ENCODE results near the genes GALR2, SPHK1, SRSF2 and MFSD11.

DNA sequence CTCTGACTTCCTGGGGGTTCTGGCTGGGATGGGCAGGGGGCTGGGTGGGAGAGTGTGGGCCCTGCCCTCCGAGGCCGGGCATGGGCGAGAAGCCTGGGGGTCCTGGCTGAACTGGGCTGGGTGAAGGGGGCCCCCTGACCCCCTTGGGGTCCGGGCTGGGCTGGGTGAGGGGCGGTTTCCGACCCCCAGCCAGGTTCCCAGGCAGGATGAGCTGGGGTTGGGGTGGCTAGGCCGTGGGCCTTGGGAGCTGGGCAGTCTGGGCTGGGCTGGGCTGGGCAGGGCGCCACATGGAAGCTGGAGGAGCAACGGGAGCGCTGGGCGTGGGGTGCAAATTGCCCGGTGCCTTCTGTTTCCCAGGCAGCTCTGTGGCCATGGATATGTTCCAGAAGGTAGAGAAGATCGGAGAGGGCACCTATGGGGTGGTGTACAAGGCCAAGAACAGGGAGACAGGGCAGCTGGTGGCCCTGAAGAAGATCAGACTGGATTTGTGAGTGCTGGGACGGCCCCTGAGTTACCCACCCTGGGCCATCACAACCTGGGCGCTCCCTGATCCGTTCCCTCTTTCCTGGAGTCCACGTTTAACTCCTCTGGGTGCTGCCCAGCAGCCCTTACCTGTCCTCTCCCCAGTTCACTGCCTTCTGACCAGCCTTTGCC is 527 bp downstream of the CDK3 start:
- PRO-cap, result no peak

DNA sequence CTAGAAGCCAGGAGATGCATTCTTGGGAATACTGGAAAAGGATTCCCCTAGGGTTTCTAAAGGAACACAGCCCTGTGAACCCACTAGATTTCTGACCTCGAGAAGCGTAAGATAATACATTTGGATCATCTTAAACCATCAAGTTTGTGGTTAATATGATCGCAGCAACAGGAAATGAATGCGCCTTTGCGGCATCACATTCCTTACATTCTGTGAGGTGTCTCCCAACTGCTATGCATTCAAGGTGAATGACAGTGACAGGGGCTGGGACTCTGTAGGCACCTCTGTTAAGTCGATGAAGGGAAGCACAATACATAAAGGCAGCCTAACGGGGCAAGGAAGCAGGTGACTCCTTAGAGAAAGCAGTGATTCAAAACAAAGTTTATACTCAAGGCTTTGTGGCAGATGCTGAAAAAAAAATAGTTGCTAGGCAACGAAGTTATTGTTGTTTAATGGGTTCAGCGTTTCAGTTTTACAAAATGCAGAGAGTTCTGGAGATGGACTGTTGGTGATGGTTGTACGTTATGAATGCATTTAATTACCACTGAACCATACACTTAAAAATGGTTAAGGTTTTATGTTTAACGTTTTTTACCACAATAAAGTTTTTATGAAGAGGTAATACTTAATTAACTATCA is 21.6 kb upstream of the EVPL start:
- PRO-cap, result unidirectional peak, plus-strand start at position 442 of the sequence; unidirectional peak, plus-strand start at position 477 of the sequence

DNA sequence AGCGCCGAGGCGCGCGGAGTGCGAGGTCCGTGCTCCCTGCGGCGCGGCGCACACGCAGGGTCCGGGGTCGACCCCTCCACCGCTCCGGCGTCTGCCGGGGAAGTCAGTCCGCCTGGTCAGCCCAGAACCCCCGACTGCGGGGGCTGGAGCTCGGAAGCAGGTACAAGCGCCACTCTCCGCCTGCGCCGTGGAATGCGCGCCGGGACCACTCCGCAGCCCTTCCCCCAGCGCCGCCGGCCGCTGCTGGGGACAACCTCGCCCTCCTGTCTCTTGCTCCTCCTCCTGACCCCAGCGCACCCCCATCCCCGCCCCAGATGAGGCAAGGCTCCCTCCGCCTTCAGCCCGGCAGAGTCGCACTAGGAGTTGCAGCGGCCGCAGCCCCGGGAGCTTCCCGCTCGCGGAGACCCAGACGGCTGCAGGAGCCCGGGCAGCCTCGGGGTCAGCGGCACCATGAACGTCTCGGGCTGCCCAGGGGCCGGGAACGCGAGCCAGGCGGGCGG is at the start of gene GALR2:
TSS of gene GALR2 (plus strand) at position 348 of the 500 bp plus-strand sequence.
- PRO-cap, result unidirectional peak, plus-strand start at position 348 of the sequence

GRCh38 chr17:76079960-76081146 is 1.4 kb downstream of the ZACN start:
- PRO-cap, result bidirectional peak, plus-strand start at chr17:76080368, minus-strand start at chr17:76080156

GRCh38 chr17:76142399-76143314 is 1.6 kb upstream of the FOXJ1 start:
- PRO-cap, result bidirectional peak, plus-strand start at chr17:76142989, minus-strand start at chr17:76142877

DNA sequence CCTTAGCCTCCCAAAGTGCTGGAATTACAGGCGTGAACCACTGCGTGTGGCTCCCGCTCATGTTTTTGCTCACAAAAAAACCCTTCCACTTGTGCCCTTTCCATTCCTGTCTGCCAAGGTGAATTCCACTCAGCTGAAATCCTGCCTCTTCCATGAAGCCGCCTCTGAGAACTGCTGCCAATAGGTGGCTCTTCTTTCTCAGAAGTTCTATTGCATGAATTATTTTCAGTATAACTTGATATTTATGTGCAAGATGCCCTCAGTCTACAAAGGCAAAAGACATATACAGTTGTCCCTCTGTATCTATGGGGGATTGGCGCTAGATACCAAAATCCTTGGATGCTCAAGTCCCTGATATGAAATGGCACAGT is 8.1 kb upstream of the RNF157 start:
- PRO-cap, result no peak

DNA sequence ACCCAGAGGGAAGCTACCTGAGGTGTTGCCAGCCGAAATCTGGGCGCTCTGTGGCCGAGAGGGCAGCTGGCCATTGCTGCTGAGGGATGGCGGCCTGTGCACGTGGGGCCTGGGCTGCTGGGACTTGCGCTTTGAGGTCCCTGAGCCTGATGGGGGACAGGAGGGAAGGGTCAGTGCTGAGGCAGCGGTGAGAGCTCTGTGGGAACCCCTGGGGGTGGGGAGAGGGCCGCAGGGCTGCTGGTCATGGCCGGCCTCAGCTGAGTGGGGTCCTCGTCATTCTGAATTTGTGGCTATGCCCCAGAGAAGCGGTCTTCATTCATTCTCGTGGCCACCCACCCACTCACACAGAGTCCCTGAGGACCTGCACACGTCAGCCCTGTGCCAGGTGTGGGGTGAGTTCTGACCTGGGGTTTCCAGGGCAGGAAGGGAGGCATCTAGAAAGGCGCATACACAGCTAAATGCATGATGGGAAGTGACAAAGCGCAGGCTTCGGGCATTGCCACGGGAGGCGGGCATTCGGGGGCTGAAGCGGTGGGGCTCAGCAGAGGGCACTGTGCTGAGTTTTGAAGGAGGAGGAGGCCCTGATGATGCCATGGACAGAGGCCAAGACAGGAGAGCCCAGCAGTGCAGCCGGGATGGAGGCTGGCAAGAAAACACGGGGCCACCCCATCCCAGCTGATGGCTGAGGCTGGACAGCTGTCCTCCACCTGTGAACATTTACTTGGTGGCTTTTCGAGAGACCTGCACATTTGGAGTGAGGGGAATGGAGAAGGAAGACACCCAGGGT is 10.8 kb downstream of the UBALD2 start:
- PRO-cap, result no peak

DNA sequence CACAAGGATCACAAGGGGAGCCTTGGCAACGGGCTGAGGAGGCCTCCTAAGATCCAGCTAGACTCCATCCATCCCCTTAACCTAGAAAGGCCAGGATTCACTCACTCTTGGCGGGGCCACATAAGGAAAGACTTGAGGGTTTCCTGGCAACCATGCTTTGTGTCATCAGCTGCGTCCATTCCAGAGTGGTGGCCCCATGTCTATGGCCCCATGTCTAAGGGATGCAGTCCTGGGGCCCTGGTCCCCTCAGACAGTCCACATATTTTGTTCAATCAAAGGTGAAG is 232 bp upstream of the QRICH2 start:
- PRO-cap, result no peak

GRCh38 chr17:76384173-76384947 is at the start of gene SPHK1:
SPHK1 (plus strand) TSS chr17:76384609.
- PRO-cap, result bidirectional peak, plus-strand start at chr17:76384646, minus-strand start at chr17:76384501

GRCh38 chr17:76540393-76541459 is 882 bp downstream of the PRCD start:
- PRO-cap, result unidirectional peak, minus-strand start at chr17:76540934

- PRO-cap, result no peak
Measured at GRCh38 chr17:76544396-76545057, 4.7 kb downstream of the PRCD start.

DNA sequence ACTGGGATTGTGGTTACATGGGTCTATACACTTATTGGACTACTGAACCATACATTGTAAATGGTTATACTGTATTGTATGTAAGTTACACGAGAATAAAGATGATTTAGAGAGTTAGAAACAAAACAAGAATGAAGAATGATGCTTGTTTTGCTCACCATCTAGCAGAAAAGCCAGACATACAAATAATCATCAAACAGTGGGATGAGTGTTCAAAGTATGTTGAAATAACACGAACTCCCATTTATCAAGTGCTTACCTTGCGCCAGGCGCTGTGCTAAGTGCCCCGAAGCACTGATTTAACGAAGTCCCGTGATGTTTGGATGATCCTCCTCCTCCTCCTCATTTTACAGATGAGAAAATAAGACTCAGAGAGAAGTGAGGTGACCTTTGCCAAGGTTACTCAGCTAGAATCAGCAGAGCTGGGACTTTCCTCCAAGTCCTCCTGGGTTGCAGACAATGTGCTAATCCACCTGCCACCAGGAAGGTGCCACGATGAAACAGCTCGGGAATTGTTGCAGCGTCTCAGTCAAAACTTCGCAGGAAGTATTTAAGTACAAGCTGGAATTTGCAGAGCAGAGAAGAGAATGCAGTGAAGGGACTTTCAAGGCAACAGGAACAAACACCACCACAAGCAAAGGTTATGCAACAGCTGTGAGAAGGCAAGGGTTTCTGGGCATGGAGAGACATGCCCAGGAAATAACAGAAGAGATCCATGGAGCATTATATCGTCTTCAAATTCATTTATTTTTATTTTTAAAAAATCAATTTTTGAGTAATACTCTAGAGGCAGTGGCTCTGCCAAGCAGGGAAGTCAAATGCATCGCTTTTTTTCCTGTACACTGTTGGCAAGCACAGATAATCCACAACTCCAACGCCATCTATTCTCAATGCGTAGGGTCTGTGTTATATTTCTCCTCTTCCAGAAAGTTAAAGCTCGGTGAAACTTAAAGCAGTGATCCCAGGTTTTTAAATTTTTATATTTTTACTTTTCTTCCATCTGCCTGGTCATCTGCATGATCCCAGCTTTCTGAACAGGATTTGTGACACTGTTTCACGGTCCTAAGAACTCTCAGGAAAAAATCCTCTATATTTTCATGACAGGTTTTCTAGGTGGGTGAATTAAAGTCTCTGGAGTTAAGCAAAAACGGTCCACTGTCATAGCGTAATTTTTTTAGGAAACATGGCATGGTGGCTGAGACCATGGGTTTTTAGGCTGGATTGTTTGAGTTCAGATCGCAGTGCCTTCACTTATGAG is 11.2 kb downstream of the PRCD start:
- PRO-cap, result bidirectional peak, plus-strand start at position 578 of the sequence, minus-strand start at position 548 of the sequence

DNA sequence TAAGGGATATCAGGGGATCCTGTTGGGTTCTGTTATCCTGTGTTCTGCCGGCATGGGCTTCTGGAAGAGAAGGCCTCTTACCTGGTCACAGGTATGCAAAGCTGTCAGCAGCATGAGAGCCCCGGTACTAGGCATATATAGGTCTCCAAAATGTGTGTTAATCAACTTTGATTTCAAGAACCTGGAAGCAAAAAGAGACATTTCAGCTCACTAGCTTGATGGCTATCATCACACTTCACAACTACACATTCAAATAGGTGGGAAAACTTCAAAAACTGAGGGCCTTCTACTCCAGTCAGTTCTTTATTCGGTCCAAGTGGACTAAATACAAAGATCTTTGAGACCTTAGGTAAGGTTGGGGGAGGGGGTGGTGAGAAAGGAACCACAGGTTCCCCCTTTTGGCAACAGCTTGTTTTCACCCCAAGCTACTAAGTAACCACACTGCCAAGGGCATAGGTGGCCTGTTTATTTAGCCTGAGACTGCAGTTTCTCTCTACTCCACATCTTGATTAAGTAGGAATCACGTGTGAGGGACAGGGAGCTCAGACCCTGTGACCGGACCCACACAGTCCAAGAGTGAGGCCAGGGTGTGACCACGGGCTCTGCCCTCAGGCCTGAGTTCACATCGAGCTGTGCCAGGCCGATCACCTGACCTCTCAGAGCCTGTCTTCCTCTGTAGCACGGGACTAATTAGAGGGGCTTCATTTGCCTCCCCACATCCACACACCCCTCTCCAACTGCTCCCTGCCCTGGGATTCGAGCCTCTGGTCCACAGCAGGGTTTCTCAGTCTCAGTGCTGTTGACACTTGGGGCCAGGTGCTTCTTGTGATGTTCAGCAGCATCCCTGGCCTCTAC is 18.1 kb downstream of the ST6GALNAC2 start:
- PRO-cap, result bidirectional peak, plus-strand start at position 573 of the sequence, minus-strand start at position 415 of the sequence

GRCh38 chr17:76613110-76613663 is 27.5 kb upstream of the ST6GALNAC2 start:
- PRO-cap, result no peak

DNA sequence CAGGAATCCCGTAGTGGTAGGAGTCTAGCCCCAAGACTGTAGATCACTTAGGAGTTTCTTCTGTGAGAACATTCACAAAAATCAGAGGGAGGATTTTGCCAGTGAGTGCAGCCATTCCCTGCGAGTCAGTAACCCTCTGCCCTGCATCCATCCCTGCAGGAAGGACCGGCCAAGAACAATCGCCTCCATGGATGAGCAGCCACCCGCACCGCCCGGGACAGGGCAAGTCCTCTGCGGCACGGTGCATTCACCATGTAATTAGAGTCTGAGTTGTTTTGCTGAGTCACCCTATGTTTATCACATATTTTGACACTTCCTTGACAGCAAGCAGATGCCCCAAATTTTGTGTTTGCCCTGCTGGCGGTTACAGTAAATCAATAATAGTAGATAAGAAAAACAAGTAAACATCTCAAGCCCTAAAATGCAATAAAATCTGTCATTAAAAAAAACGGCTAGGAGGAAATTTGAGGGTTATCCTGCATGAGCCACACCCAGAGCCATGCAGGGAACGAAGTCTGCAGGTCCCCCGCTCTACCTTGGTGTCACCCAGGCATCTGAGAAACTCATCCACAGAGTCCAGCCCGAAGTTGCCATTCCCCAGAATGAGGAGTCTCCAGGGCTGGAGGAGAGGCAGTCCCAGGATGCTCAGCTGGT is 16.3 kb upstream of the ST6GALNAC1 start:
- PRO-cap, result unidirectional peak, minus-strand start at position 254 of the sequence

DNA sequence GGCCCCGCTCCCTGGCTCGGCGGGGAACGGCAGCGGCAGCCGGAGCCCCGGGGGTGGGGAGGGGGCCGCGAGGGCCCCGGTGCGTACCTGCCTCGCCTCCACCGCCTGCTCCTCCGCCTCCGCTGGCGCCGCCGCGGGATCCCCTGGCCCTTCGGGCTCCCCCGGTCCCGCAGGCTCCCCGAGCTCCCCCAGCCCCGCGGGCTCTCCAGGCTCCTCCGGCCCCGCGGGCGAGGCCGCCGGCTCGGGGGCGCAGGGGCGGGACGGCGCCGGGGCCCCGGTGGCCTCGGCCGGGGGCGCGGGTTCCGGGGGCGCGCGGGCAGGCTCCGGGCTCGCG is 280 bp downstream of the MXRA7 start:
- PRO-cap, result no peak

DNA sequence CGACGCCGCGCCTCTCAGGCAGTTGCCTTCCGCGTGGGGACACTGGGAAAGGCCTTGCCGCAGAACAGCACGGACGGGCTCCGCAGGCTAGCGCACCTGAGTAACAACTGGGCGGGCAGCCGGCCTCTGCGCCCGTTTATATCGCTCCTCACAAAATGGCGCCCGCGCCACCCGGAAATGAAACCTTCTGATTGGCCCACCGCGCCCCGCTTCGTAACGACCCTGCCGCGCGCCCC is at the start of gene SRSF2:
TSS of gene SRSF2 (minus strand) at position 109 of the 236 bp plus-strand sequence.
- PRO-cap, result bidirectional peak, plus-strand start outside the sequence, minus-strand start at position 109 of the sequence

DNA sequence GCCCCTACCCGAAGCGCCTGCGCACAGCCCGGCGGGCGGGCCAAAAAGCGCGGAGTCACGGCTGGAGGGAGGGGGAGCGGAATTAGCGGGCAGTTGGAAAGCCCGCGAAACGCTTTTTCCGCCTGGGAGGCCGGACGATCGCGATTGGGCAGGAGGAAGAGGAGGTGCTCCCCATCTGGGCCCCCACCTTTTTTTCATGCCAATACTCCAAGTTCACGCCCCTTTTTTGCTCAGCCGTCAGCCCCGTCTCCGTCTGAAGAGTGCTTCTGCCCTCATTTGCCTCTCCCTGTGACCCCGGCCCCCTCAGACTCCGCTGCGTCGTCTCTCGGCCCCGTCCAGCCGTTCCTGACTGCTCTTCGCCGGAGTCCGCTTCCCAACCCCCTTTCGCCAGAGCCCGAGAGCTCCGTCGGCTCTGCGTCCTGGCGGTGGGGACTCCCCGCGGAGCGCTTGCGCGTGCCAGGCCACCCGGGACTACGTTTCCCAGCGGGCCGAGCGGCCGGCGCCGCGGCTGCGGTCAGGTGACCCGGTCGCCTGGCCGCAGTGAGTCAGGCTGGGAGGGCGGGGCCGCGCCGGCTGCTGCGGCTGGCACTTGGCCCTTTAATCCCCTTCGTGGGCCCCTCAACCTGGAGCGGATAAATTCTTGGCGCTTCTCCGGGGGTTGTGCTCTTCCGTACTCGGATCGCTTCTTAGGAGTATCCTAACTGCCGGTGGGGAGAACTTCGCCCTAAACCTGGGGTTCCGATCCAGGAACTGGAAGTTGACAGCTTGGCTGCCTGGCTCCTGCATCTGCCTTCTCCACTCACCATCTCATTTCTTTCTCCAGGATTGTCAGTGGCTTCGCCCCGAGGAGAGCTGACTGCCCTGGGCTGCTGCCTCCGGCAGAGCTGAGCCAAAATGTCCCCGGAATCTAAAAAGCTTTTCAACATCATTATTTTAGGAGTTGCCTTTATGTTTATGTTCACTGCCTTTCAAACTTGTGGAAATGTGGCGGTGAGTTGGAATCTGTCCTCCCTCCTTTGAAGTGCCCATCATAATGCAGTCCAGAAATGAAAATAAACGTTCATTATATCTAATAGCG is at the start of gene MFSD11:
TSS of gene MFSD11 (plus strand) at position 661 of the 1,078 bp plus-strand sequence.
- PRO-cap, result bidirectional peak, plus-strand start at position 43 of the sequence, minus-strand start outside the sequence; bidirectional peak, plus-strand start at position 543 of the sequence, minus-strand start at position 440 of the sequence; unidirectional peak, plus-strand start at position 822 of the sequence

DNA sequence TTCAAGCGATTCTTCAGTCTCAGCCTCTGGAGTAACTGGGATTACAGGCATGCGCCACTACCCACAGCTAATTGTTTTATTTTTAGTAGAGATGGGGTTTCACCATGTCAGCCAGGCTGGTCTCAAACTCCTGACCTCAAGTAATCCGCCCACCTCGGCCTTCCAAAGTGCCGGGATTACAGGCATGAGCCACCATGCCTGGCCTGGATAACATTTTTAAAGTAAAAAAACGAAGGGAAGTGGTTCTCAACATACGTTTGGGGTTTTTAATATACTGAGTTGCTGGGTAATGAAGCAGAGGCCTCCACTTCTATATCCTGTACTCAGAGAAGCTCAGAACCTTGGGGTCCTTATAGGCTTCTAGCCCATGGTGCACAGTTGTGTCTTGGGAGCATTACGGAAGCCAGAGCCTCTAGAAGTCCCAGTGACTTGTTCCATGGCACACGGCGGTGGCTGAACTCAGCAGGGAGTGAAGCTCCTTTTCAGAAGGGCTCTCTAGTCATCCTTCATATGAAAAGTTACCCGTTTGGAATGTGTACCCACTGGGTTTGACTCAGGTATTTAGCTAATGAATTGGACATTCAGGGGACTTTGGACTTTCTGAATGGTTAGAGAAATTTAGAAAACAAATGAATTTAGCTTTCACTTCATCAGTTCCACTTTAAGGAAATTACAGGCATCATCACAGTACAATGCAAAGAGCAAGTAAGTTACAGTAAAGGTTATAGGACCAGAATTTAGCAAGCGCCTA is 67.0 kb downstream of the SEC14L1 start:
- PRO-cap, result no peak

DNA sequence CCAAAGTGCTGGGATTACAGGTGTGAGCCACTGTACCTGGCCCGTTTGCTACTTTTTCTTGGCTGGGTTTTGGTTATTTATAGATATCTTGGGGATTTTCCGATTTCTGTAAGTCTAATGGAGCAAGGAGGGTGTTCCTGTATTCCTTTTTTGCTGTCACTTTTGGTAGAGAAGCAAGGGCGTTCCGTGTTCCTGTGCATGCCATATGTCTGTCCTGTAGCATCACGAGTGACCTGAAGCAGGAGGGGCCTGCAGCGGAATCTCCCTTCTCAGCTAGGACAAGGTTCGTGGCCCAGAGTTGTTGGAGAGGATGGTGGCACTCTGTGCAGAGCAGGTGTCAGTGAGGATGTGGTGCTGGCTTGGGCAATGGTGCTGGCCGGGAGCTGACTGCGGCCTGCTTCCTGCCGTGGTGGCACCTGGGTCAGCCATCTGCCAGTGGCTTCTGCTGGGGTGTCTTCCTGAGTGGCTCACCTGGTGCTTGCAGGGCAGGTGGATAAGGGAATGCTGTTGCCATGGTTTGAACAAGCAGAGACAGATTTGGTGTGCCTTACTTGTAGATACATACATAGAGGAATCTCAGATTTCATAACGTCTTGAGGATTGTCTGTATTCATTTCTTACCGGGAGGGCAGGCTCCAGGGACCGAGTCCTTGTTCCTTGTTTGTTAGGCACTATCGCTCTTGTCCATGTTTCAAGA is 69.5 kb downstream of the SEC14L1 start:
- PRO-cap, result unidirectional peak, minus-strand start at position 469 of the sequence